HepG2 (cell line): ENCODE measurements around a stretch of chr1.

- RRBS, 2 experiments = no CpG with 5 or more reads among the region's 3 CpGs
CAGE:
- cytosol, long polyA minus RNA = no peak
- cytosol, long polyA plus RNA = no peak
- long polyA plus RNA = no peak
- nucleus, long polyA minus RNA = no peak
- nucleus, long polyA plus RNA = no peak
These were observed 18.9 kb downstream of the RPAP2 start for GRCh38 chr1:92317644-92318232.

DNA sequence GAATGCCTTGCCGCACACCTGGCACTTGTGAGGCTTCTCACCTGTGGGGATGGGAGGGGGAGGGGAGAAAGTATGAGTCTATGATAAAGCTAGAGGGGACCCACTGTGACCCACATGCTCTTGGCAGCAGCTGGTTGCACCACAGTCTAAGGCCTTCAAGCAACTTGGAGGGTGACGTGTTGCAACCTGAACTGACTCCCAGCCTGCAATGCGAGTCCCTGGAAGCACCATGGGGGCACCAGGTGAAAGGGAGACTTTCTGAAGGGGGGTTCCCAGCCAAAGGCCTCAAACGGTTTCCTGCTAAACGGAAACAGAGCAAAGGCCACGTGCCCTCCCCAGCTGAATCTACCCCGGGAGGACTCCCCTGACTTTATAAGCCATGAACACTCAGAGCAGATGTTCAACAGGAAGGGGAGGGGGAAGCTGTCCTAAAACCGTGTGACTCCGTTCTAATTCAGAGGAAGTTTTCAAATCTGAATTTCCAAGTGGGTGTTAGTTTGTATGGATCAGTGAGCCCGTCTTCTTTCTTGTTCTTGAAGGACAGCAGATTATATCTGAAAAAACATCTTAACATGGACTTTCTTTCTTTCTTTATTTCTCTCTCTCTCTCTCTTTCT, 10.4 kb downstream of the GFI1 start:
- RRBS, 2 experiments = no CpG with 5 or more reads among the region's 10 CpGs
CAGE:
- cytosol, long polyA minus RNA = no peak
- cytosol, long polyA plus RNA = no peak
- long polyA plus RNA = no peak
- nucleus, long polyA minus RNA = no peak
- nucleus, long polyA plus RNA = no peak

DNA sequence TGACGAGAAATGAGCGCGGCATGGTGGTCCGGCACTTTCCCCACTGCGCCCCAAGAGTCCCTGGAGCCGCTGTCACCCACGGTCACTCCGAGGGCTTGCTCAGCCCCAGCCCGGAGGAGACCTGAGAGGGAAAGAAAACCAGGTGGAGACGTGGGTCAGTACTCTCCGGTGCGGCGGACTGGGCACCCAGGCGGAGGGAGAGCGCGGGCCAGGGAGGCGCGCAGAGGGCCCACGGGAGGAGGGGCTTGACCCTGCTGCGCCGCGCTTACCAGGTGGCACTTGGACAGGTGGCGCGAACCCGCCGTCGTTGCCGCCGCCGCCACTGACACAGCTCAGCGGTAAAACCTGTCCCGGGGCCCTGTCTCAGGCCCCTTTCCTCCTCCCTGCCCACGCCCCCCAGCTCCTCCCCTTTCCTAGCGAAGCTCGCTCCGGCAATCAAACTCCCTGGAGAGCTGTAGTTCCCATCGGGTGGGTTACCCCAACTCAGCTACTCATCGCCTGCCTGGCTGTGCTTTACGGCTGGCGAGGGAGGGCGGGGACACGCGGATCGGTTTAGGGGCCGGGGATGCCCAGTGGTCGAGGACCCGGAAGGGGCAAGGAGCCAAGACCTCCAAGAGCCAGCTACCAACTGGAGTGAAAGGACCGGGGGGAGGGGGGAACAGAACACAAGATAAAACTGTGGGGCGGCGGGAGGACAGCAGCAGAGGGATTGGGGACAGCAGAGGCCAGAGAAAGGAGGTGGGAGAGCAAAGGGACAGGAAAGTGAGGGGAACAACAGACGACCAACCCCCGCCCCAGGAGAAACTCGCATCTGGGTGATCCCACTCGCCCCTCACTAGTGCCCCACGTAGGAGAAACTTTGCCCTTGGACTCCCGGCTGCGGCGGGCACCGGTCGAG, 3.0 kb downstream of the GFI1 start:
- RRBS, 2 experiments = 63 to 66% methylated on average over 16 of the region's 60 CpGs
CAGE:
- cytosol, long polyA minus RNA = no peak
- cytosol, long polyA plus RNA = no peak
- long polyA plus RNA = no peak
- nucleus, long polyA minus RNA = no peak
- nucleus, long polyA plus RNA = no peak

DNA sequence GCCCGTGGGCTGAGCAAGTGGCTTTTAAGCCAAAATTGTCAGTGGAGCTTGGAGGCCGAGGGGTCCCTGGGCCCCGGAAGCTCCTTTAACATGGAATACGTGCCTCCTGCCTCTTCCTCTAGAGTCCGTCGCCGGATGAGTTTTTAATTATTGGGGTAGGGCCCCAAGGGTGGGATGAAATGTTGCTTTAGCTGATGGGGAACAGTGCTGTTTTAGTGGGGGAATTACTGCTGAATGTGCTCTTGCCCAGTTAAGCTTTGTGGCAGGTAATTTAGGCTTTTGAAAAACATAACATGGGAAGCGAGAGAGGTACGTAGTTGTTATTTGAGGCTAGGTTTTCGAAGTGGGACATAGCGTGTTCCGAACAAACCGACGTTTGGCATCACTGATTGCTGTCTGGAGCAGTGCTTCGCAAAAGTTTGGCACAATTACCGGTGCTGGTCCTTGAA, 776 bp downstream of the RPL5 start:
- RRBS, 2 experiments = 1 to 2% methylated on average over 3 of the region's 16 CpGs
CAGE:
- cytosol, long polyA minus RNA = no peak
- cytosol, long polyA plus RNA = no peak
- long polyA plus RNA = no peak
- nucleus, long polyA minus RNA = no peak
- nucleus, long polyA plus RNA = start-site peak on the plus strand centred at position 179 of the sequence, 51 bp wide, 65 and 73 reads in 2 replicates

GRCh38 chr1:92838448-92839205, 6.8 kb downstream of the RPL5 start:
- RRBS, 2 experiments = no CpG with 5 or more reads among the region's 6 CpGs
CAGE:
- cytosol, long polyA minus RNA = no peak
- cytosol, long polyA plus RNA = no peak
- long polyA plus RNA = no peak
- nucleus, long polyA minus RNA = no peak
- nucleus, long polyA plus RNA = no peak

DNA sequence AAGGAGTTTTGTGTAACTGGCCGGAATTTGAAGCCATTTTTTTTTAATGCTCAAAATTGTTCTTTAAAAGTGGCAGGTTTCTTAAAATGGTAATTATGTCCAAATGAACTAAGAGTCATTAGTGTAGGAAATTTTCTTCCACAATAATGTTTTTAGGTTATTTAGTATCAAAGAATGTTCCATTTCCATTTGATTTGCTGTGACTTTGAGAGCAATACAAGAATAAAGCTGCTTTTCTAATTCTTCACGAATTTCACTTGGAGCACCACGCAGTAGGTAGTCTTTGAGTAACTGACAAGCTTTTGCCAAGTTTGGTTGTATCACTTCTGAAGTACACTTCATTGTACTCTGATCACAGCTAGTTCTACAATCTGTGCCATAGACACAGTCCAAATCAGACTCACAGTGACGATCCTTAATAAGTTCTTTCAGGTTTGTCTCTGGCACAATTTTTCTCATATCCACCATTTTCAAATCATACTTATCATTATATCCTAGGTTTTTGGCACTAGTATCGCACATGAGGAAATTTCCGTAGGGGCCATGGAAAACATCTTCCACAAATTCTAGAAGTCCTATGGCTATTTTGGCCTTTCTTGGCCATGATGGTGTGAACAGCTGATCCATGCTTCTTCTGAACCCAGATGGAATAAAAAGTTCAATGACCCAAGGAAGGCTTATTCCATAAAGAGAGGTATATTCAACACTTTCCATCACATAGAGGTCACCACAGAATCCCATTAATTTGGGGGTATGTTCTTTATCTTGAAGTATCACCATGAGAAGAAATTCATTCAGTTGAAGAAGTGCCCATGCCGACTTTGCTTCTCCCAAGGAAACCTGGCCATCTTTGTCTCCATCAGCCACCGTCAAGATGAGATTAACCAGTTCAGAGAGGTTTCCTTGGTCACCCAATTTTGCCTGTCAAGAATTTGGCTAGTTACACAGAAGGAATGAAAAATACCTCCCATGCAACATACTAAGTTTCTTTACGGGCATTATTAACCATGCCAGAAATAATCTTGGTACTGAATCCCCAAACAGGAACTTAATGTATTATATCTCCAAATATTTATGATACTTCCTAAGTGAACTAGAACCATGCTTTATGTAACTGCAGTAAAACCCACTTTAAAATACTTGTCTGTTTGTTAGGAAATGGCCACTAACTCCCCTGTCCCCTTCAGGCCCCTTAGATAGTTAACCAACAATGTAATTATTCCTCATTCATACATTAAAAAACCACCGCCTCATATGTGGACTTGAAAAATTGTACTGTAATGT, 11.9 kb downstream of the RPL5 start:
- RRBS, 2 experiments = no CpG with 5 or more reads among the region's 10 CpGs
CAGE:
- cytosol, long polyA minus RNA = no peak
- cytosol, long polyA plus RNA = no peak
- long polyA plus RNA = no peak
- nucleus, long polyA minus RNA = no peak
- nucleus, long polyA plus RNA = no peak

- RRBS, 2 experiments = no CpG with 5 or more reads among the region's 6 CpGs
CAGE:
- cytosol, long polyA minus RNA = no peak
- cytosol, long polyA plus RNA = no peak
- long polyA plus RNA = no peak
- nucleus, long polyA minus RNA = no peak
- nucleus, long polyA plus RNA = no peak
These were observed 2.0 kb upstream of the DIPK1A start for GRCh38 chr1:92963180-92963710.

DNA sequence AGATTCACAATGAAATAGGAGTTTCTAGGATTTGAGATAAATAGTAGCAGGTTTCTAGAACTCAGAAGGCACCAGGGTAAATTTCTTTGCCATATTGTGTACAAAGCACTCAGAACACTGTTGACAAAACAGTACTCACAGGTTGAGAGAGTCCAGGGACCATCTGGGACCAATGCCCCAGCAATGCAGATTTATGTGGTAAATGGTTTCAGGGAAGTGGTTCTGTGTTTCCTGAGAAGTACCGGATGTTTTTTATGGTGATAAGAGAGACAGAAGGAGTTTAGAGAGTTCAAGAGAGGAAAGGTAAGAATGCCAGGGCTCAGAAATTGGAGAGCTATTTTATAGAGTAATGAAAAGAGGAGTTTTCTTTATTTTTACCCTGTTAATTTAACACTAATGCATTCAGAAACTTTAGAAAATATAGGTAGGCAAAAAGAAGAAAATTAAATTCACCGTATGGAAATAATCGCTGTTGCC, 29.6 kb upstream of the DIPK1A start:
- RRBS, 2 experiments = no CpG with 5 or more reads among the region's 3 CpGs
CAGE:
- cytosol, long polyA minus RNA = no peak
- cytosol, long polyA plus RNA = no peak
- long polyA plus RNA = no peak
- nucleus, long polyA minus RNA = no peak
- nucleus, long polyA plus RNA = no peak

DNA sequence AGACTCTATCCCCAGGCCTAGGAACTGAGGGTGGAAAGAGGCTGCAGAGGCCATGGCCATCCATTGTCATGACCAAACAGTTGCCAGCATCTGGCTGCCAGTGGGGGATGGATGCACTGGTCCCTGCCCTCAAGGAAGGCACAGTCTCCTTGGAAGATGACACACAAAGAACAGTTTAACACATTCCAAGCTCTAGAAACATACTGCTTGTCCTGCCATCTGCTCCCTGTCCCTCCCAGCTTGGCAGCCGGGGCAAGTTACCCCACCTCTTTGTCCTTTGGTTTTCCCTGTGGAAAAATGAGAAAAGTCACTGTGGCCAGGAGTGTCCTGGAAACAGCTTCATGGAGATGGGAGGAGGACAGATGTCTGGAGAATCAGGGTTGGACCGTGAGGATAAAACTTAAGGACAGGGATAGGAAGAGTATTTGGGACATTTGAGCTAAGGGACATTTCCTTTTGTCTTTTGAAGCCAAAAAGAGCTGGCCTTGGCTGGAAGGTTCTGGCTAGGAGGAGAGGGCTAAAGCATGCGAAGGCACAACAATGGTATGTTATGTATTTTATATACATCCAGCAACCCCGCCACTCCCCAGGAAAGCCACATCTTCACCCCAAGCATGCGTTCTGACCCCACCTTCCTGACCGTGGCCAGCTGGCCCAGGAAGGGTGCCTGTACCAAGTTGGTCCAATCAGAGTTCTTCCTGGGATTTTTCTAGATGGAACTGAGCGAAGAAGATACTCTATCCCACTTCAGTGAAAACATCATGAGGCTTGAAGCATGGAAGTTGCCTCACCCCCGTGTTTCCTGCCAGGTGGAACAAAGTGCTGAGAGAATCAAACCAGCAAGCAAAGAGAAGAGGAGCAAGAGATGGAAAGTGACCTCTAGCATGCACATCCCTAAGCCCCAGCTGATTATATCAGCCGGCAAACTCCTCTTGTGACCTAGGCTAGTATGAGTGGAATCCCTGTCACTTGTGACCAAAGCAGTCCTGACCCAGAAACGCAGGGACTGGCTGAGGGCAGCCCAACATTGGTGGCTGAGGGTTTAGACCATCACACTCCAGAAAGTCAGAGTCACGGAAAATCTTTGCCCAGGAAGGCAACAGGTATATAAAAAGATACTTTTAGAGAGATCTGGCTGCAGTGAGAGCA, 82.8 kb downstream of the BCAR3 start:
- RRBS, 2 experiments = no CpG with 5 or more reads among the region's 11 CpGs
CAGE:
- cytosol, long polyA minus RNA = no peak
- cytosol, long polyA plus RNA = no peak
- long polyA plus RNA = no peak
- nucleus, long polyA minus RNA = no peak
- nucleus, long polyA plus RNA = no peak

DNA sequence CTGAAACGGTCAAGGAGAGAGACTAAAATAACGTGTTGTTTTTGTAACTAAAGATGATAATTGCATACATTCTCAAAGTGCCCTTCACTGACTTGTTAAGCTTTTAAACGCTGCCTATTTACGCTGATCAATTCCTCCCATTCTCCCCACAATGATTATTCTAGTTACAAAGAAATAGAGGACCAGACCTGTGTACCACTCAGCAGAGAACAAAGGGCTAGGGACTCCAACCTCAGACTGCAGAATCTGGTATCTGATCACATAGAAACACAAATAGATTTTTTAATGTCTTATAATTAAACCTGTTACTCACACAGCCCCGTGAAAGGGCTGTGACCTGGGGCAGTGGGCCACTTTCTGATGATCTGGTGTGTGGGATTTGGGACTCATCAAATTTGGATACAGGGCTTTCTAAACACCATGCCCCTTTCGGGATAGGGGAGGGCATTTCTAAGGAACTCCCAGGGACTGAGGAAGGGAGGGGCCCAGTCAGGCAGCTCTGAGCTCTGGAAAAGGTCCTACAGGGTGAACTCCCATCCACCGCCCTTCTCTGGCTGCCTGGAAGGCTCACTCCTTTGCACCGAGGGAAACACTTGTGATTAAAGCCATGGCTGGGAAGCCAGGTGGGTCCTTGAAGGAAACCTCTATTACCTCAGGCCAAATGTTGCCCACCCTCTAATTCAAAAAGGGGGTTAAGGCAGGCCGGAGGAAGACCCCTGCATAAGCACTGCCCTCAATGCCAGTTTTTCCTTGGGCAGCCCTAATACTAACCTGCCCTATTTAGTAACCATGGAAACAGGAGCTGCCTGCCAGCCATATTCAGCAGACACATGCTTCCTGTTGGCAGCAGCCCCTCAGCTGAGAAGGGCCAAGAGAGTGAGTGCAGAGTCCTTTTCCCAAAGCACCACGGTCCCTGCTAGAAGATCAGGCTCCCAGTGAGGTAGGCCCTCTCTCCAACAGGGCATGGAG, 65.0 kb downstream of the BCAR3 start:
- RRBS, 2 experiments = no CpG with 5 or more reads among the region's 10 CpGs
CAGE:
- cytosol, long polyA minus RNA = no peak
- cytosol, long polyA plus RNA = no peak
- long polyA plus RNA = no peak
- nucleus, long polyA minus RNA = no peak
- nucleus, long polyA plus RNA = no peak

- RRBS, 2 experiments = no CpG with 5 or more reads among the region's 4 CpGs
CAGE:
- cytosol, long polyA minus RNA = no peak
- cytosol, long polyA plus RNA = no peak
- long polyA plus RNA = no peak
- nucleus, long polyA minus RNA = no peak
- nucleus, long polyA plus RNA = no peak
These were observed 43.1 kb downstream of the BCAR3 start for GRCh38 chr1:93638597-93638822.

DNA sequence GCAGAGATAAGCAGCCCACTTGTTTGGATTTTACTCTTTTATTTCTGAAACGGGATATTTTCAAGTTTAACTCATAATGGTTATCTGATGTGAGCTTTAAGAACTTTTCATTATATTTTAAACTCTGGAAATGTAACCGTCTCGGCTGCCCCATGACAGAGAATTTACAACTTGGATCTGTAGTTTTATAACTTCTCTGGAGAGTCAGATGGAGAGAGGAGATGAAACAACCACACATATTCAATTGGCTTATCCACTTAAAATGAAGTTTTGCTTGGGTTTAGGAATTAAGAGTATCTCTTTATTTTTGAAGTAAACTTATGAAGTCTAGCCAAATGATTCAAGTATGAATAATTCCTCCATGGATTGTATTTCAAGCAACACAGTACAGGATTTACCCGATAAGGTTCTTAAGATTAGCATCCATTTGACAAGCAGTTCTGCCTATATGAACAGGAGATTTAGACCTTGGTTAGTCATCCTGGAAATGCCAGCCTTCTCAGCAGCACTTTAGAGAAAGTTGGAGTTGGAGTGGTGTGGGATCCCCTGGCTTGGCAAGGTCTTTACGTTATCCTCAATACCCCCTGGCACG, 1.7 kb downstream of the BCAR3 start:
- RRBS, 2 experiments = no CpG with 5 or more reads among the region's 6 CpGs
CAGE:
- cytosol, long polyA minus RNA = no peak
- cytosol, long polyA plus RNA = no peak
- long polyA plus RNA = no peak
- nucleus, long polyA minus RNA = no peak
- nucleus, long polyA plus RNA = no peak

GRCh38 chr1:93701659-93702200, 20.1 kb upstream of the BCAR3 start:
- RRBS, 2 experiments = no CpG with 5 or more reads among the region's 4 CpGs
CAGE:
- cytosol, long polyA minus RNA = no peak
- cytosol, long polyA plus RNA = no peak
- long polyA plus RNA = no peak
- nucleus, long polyA minus RNA = no peak
- nucleus, long polyA plus RNA = no peak

GRCh38 chr1:93750843-93751532, 69.4 kb upstream of the BCAR3 start:
- RRBS, 2 experiments = no CpG with 5 or more reads among the region's 9 CpGs
CAGE:
- cytosol, long polyA minus RNA = no peak
- cytosol, long polyA plus RNA = no peak
- long polyA plus RNA = no peak
- nucleus, long polyA minus RNA = no peak
- nucleus, long polyA plus RNA = no peak

DNA sequence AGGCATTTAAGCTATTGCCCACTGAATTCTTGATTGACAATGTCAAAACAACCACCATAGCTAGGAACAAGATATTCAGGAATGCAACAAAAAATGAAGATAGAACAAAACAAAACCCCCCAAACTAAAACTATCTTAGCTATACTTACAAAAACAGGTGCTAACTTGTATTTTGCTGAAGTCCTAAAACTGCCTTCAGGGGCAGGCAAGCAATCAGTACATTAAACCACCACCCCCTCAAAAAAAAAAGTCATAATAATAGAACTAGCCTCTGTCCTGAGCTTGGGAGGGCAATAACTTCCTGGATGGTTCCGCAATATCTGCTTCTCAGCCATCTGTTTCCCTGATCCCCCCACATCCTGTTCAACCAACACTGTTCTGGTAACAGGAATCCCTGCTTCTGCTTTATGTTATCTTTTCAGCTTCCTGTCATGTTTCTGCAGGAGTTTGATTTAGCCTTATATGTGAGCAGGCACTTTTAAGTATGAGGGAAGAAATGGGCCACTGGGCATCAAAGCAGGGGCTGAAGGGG, 62.2 kb downstream of the DNTTIP2 start:
- RRBS, 2 experiments = no CpG with 5 or more reads among the region's 1 CpG
CAGE:
- cytosol, long polyA minus RNA = no peak
- cytosol, long polyA plus RNA = no peak
- long polyA plus RNA = no peak
- nucleus, long polyA minus RNA = no peak
- nucleus, long polyA plus RNA = no peak

DNA sequence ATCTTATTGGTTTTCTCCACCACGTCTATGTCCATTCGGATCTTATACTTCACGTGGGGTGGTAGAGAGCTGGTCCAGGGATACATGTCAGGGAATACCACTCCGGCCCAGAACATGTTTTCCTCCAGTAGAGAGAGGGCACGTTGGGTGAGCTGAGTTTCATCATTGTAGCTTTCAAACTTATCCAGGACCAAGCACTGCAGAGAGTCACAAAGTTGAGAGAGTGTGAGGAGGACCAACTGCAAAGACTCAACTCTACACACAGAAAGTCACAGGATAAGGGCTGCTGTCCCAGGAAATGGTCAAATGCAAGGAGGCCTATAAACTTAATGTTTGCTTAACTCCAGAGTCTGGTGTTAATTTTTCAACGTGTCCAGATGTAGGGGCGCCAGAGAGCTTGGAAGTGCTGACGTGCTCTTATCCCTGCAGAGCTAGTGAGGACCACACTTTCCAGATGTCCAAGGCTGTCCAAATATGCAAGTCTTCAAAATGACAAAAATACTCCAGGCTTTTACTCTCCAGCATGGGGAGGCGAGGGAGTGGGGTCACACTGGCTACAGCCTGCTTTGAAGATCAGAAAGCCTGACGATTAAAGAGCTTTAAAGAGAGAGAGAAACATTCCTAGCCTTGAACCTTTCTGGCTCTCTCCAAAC, 57.7 kb downstream of the ABCA4 start:
- RRBS, 2 experiments = no CpG with 5 or more reads among the region's 10 CpGs
CAGE:
- cytosol, long polyA minus RNA = no peak
- cytosol, long polyA plus RNA = no peak
- long polyA plus RNA = no peak
- nucleus, long polyA minus RNA = no peak
- nucleus, long polyA plus RNA = no peak

DNA sequence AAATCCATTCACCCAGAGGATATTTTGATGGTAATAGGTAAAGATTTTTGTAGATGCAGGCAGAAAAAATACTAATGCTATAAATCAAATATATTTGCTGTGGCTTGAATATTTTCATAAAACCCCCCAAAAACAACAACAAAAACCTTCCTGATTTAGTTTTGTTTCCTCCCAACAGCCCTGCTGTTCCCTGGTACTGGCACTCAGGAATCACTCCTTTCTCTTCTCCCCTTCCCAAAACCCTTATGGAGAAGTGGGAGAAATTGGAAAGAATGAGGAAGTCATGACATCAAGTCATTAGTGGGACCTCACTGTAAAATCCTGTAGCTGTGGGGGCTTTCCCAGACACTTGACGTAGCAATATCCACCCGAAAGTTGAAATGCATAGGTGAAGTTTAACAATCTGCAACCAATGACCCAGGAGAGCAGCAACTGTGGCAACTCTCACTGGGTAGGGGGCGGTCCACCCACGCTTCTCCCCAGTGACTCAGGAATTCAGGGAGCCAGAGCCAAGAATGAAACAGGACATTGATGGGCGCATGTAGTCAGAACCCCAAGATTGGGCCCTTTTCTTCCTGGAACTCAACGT, 27.0 kb downstream of the ABCA4 start:
- RRBS, 2 experiments = no CpG with 5 or more reads among the region's 6 CpGs
CAGE:
- cytosol, long polyA minus RNA = no peak
- cytosol, long polyA plus RNA = no peak
- long polyA plus RNA = no peak
- nucleus, long polyA minus RNA = no peak
- nucleus, long polyA plus RNA = no peak

DNA sequence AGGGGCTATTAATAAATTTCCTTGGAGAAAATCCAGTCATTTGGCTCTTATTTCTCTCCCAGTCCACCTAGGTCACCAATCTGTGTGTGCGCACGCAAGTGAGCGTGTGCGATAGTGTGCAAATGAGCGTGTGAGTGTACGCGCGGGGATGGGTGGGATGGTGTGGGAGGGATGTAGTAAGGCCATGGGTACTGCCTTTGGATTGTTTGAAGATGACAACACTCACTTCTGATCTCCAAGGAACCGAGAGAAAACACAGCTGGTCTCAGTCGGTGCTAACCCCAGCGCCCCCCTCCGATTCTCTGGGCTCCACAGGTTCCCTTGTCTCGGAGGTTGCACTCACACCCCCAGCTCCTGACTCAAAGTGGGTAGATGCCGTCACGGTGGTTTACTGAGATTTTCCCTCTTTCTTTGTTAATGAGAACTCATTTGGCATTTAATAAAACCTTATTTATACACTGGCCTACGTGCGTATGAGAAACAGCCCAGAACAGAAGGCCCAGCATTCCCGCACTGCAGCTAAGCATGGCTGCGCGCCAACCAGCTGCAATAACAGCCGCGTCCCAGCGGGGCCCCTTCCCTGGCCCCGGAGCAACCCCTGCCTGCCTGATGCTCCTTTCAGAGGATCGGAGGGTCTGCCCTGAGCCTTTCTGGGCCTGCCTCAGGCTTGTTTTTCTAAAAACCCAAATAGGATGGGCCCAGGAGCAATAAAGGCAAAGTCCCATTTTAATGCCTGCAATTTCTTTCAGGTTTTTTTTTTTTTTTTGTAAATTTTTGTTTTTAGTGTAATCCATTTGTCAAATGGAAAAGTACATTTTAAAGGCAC, 25.7 kb downstream of the ABCA4 start:
- RRBS, 2 experiments = no CpG with 5 or more reads among the region's 25 CpGs
CAGE:
- cytosol, long polyA minus RNA = no peak
- cytosol, long polyA plus RNA = no peak
- long polyA plus RNA = no peak
- nucleus, long polyA minus RNA = no peak
- nucleus, long polyA plus RNA = no peak

- RRBS, 2 experiments = no CpG with 5 or more reads among the region's 15 CpGs
CAGE:
- cytosol, long polyA minus RNA = no peak
- cytosol, long polyA plus RNA = no peak
- long polyA plus RNA = no peak
- nucleus, long polyA minus RNA = no peak
- nucleus, long polyA plus RNA = no peak
These were observed 24.9 kb downstream of the ABCA4 start for GRCh38 chr1:94095859-94096538.

- RRBS, 2 experiments = no CpG with 5 or more reads among the region's 2 CpGs
CAGE:
- cytosol, long polyA minus RNA = no peak
- cytosol, long polyA plus RNA = no peak
- long polyA plus RNA = no peak
- nucleus, long polyA minus RNA = no peak
- nucleus, long polyA plus RNA = start-site peak on the minus strand at chr1:94314571-94314592, 13 and 20 reads in 2 replicates
These were observed 76.9 kb upstream of the ARHGAP29 start for GRCh38 chr1:94314278-94314766.